ReNcell CX (cell line): ENCODE measurements around a stretch of chr9.

- PRO-cap = bidirectional peak, plus-strand start at chr9:81690025, minus-strand start at chr9:81689541
Measured at GRCh38 chr9:81689688-81690126, 360 bp upstream of the TLE1 start.

DNA sequence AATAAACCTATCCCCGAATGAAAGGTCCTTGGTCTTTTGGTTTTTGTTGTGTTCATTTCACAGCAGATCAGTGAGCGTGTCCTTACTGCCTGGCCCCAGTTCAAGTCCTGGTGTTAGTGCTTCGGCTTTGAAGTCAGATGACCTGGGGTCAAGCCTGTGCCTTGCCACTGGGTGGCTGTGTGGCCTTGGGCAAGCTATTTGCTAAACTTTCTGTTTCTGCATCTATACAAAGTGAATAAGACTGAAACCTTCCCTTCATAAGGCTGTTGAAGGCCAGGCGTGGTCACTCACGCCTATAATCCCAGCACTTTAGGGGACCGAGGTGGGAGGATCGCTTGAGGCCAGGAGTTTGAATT lies 94.6 kb upstream of the SPATA31D4 start:
- PRO-cap = no peak

DNA sequence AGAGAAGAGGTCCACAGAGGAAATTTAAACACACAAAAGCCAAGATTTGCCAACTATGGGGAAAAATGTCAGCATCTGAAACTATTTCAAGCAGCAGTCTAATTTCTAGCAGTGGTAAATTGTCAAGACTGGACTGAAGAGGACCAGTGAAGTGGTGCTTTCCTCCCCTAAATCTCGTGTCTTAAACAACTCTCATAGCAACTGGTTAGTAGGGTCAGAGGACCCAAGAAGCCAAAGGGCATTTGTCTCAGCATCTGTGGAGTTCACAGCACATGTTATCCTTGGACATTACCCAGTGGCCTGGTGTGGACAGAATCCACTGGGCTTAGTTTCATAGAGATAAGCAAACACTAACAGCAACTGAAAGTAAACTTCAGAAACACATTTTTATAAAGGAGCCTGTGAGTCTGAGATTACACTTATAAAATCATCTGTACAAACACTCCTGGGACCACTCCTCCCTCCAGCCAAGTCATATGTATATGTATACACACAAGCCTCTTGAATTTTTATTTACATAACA lies 458.0 kb downstream of the RASEF start:
- PRO-cap = no peak

DNA sequence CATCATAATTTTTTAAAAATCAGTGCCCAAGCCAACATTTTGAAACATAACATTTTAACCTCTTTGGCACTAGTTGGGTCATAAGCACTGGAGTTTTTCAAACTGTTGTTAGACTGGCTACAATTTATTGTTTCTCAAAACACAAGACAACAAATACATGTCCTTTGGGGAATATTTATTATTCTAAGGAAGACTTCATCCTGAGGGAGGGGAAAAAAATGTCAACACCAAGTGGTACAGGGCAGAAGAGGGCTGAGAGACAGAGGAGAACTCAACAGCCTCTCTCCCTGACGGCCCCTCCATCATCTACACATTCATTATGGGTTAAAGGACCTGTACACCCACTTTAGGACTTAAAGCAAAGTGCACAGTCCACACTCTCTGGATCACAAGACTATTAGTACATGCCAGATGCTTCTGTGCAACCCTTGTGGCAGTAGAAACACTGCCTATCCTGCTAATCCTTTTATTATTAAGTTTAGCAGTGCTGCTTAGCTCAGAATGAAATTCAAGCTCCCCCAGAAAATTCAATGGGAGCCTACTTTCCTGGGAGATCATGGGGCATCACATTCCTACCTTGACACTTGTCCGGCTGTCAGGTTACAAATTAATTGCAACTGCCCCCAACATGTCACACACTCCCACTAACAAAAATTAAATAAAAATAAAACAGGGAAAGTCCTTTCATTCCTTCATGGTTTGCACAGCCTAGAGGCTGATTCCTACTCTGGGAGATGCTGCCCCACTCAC lies 1.9 kb downstream of the FRMD3 start:
- PRO-cap = no peak

DNA sequence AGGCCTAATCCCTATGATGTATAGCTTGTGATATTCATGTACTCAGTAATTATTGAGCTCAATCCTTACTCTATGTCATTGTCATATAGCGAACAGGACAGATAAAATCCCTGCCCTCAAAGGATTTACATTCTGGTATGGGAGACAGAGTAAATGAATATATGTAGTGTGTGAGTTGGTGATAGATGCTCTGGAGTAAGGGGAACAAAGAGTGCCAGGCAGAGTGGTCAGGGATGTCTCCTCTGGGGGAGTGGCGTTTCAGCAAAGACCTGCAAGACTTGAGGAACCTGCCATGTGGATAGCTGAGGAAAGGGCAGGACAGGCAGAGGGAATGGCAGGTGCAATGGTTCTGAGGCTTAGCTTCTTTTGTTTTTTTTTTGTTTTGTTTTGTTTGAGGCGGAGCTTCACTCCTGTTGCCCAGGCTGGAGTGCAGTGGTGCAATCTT lies 1.4 kb downstream of the IDNK start:
- PRO-cap = no peak

DNA sequence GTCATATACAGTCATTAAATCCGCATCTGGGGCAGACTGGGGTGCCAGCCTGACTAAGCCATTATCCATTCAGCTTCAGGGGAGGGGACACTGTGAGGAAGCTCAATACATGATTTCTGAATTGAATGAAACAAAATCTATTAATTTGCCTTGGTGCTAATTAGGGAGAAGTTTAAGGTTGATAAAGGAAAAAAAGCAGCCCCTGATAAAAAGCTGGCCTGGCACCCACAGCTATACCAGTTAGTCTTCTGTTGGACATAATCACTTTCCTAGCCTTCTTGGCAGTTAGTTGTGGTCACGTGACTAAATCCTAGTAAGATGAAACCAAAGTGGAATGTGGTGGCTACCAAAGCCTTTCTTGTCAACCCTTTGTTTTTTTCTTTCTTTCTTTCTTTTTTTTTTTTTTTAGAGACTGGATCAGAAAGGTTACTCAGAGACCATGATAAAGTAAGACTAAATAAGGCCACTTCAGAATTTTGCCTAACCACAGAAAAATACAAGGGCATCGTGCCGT lies 13.9 kb upstream of the KIF27 start:
- PRO-cap = unidirectional peak, minus-strand start at position 247 of the sequence

DNA sequence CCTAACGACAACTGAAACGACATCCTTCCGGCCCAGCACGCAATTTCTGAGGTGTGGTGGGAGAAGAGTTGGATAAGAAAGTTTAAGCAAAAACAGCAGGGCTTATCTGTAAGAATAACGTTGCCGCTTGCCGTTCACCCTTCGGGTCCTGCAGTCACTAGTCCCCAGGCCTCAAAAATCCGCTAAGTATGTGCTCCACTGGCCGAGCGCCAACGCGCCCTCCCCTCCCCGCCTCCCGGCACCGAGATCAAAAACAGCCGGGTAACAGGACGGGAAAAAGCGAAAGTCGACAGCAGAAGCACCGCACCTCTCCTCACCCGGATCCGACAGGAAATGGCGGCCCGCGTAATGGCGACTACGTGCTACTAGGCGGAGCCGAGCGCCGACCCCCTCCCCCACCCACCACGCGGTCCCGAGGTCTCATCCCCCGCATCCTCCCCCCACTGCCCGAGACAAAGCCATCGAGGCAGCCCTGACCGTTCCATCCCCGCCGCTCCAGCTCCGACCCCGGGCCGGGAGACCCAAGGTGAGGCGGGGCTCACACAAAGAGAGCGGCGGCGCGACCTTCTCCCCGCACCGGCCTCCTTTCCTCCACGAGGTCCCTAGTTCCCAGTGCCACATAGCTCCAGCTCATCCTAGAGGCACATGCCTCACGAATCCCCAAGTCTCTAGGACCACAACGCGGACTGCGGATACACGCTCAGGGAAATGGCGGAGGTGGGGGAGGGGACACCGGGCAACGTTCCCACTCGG lies 545 bp downstream of the HNRNPK start:
- PRO-cap = bidirectional peak, plus-strand start at position 456 of the sequence, minus-strand start at position 332 of the sequence

GRCh38 chr9:84140413-84140884 lies 159.8 kb downstream of the RMI1 start:
- PRO-cap = no peak

GRCh38 chr9:84813742-84814432 lies 144.4 kb downstream of the NTRK2 start:
- PRO-cap = no peak

DNA sequence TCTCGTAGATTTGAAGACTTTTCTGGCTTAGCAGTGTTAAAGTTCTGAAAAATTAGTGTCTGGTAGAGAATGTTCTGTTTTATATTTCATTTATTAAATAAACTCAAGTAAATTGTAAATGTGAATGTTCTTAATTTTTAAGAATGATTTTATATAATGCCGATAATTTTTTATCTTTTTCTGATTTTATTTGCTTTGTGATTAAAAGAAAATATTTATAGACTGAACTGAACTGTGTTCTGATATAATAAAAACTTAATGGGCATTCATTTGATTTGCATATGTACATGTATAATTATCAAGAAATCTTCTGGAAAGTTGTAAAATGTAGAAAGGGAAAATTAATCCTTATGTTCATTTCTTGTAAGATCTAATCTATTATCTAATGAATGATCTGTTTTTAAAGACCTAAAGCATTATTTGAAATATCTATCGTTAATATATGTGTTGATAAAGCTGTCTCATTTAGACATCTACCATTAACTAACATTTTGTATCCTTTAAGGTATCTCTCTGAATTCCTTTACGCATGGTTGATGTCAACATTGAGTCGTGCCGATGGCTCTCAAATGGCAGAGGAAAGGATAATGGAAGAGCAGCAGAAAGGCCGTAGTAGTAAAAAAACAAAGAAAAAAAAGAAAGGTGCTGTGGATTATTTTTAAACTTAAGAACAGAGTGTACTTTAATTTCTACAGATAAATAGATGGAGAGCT lies 75.2 kb downstream of the NAA35 start:
- PRO-cap = no peak

- PRO-cap = no peak
Measured at GRCh38 chr9:86036131-86036551, 63.2 kb downstream of the GOLM1 start.

- PRO-cap = no peak
Measured at GRCh38 chr9:86246690-86247305, 12.7 kb downstream of the C9orf153 start.

DNA sequence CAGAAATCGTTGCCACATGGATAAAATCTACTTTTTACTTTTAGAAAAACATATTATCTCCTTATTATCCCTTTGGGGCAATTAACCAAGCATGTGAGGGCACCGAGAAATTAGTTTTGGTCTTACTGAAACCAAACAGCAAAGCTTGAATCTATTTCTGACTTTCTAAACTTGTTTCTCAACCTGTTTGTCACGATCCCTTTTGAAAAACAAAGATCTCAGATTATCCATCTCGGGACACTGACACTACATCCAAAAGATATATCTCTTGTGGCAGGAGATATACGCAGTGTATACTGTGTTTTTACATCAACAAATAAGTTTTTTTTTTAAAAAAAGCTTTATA lies 2.3 kb downstream of the TUT7 start:
- PRO-cap = no peak

- PRO-cap = no peak
Measured at GRCh38 chr9:86576199-86576883, 222.1 kb upstream of the TUT7 start.

- PRO-cap = no peak
Measured at GRCh38 chr9:86732378-86733107, 214.8 kb downstream of the GAS1 start.

GRCh38 chr9:86795759-86796578 lies 151.3 kb downstream of the GAS1 start:
- PRO-cap = no peak

- PRO-cap = no peak
Measured at GRCh38 chr9:86893718-86894236, 53.5 kb downstream of the GAS1 start.

- PRO-cap = bidirectional peak, plus-strand start at chr9:86946464, minus-strand start at chr9:86946347; bidirectional peak, plus-strand start at chr9:86946644, minus-strand start at chr9:86946574
Measured at GRCh38 chr9:86946024-86946720, 1.1 kb downstream of the GAS1 start.

GRCh38 chr9:87336759-87337715 lies 160.6 kb upstream of the DAPK1 start:
- PRO-cap = no peak

DNA sequence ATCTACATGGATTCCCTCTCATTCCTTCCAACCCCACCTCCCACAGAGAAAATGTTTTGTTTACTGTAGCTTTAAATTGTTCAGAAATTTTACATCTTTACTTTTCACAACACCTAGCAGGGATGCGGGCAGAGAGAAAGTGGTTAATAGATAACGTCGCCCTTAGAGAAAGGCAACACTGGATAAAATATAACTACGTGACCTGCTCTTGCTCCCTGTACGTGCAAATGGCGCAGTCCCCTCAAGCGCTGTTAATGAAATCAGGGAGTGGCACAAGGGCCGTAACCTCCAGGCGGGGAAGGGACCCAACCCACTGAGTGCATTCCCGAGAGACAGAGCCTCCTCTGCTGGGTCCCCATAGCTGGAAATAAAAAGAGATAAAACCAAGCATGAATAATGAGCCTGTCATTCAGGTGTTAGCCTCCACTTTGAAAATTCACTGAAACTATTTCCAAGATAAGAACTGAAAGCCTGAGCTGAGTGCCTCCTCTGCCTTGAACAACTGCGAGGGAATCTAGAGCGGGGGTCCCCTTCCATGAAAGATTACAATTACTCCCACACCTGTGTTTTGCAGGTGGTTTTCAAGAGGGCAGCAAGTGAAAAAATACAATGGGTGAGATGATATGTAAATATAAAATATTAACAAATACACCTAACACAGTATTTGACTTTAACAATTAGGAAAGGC lies 125.1 kb upstream of the DAPK1 start:
- PRO-cap = no peak